Measurements from ENCODE around the gene CCDC85C.

DNA sequence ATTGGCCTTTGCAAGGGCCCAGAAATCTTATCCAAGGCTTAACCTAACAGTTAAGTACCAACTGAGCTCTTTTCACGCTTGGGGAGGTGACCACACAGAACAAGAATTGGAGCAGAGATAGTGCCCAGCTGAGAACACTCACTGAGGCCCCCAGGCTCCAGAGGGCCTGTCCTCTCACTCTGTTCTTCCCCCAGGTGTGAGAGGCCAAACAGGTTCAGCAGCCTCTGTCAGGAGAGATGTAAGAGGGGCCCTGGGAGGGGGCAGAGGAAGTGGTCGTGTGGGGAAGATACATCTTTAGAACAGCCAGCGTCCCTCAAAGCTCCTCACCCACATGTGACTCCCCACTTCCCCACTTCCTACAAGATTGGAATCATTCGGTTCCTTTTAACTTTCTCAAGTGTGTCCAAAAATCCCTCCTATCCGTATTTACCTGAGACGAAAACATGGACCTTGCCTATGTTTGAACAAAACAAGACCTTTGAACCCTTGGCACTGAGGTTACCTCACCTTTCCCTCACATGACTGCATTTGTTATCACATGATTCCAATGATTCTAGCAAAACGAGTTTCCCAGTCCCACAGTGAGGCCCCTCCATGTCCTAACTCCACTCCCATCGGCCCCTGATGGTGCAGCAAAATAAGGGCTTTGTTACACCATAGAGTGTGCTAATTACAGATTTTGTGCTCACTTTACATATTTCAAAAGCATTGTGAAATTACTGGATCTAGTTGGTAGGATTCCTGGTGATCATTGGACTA, 40.1 kb upstream of the PAPOLA start:
- RRBS: no CpG with 5 or more reads among the region's 8 CpGs

DNA sequence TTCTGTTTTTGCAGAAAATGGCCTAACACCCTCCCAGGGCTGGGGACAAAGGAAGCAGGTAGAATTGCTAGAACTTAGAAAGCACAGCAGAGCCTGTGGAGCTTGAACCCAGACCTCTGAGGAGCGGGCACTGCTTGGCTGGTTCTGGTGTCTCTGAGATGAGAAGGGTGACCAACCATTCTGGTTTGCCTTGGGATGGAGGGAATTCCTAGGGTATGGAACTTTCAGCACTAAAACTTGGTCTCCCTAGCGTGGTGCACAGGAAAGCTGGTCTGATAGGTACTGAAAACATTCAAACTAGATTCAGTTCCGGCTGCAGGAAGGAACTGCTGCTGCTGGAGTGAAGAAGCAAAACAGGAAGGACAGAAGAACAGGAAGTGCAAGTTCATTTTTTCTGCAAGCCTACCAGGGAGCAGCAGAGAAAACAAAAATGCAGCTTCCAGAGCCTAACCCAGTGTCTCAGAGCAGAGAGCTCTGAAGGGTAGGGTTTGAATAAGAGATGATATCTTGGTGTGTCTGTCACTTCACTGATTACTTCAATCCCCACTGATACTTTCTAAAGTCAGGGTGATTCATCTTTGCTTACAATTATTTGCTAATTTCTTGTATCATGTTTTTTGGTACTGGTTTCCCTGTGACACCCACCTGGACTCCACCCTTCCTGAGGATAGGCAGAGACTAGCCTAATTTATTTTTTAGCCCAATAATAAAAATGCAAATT, 165.1 kb downstream of the VRK1 start:
- RRBS: no CpG with 5 or more reads among the region's 3 CpGs

DNA sequence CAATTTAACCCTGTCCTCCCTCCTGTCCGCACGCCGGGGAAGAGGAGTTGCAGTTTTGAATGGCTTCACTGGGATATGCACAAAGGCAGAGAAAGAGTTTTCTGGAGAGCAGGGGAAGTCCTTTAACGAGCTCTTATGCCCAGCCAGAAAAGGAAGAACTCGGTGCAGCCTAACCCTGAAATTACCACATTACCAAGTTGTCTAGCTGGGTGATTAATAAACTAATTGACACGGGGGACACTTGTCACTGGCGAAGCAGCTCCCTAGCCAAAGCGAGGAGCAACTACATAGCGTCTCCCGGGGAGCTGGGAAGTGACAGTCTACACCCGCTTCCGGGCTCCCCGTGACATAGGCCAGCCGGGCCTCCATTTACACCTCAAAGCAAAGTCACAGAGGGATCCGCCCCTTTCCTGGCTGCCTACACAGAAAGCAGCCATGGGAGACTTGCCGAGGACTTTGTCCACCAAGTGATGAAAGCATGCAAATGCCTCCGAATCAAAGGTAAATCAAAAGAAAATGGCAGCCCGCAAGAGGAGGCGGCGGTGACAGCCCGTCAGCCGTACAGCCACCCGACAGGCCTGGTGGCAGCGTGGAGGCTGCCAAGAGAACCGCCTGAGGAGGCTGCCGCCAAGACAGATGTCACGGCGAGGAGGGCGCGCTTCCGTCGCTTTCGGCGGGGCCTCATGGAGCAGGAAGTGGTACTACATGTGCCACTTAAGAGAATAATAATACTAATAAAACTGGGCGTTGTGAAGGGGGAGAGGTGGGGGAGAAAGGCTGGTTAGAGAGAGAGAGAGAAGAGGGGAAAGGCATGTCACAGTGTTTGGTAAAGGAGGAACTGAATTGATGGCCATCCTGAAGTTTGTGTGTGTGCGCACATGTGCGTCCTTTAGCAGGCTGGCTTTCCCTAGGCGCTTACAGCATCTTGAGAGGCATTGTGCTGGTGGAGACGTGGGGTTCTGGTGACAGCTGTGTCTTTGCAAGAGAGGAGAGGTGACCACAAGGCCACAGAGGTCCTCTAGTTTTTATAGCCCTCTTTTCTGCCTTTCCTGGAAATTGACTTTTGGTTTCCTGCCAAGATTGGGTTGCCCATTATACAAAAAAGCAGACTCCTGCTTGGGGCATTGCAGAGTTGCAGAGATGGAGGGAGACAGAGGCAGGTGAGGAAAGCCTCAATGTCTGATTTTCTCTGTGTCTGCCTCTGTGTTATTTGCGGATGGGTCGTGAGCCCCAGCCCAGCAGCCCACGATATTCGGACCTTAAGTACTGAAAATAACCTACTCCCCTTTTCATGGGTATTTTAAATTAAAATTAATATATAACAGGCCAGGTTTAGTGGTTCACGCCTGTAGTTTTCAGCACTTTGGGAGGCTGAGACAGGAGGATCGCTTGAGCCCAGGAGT, 661.7 kb downstream of the VRK1 start:
- RRBS: 50% methylated on average over 2 of the region's 45 CpGs

- RRBS: no CpG with 5 or more reads among the region's 19 CpGs
Measured at GRCh38 chr14:97634841-97635382, 837.7 kb downstream of the VRK1 start.

GRCh38 chr14:97993727-97994267, 1196.6 kb downstream of the VRK1 start:
- RRBS: no CpG with 5 or more reads among the region's 3 CpGs

GRCh38 chr14:98167291-98167550, 1104.8 kb downstream of the BCL11B start:
- RRBS: no CpG with 5 or more reads among the region's 7 CpGs

GRCh38 chr14:98273169-98273611, 998.8 kb downstream of the BCL11B start:
- RRBS: no CpG with 5 or more reads among the region's 1 CpG

DNA sequence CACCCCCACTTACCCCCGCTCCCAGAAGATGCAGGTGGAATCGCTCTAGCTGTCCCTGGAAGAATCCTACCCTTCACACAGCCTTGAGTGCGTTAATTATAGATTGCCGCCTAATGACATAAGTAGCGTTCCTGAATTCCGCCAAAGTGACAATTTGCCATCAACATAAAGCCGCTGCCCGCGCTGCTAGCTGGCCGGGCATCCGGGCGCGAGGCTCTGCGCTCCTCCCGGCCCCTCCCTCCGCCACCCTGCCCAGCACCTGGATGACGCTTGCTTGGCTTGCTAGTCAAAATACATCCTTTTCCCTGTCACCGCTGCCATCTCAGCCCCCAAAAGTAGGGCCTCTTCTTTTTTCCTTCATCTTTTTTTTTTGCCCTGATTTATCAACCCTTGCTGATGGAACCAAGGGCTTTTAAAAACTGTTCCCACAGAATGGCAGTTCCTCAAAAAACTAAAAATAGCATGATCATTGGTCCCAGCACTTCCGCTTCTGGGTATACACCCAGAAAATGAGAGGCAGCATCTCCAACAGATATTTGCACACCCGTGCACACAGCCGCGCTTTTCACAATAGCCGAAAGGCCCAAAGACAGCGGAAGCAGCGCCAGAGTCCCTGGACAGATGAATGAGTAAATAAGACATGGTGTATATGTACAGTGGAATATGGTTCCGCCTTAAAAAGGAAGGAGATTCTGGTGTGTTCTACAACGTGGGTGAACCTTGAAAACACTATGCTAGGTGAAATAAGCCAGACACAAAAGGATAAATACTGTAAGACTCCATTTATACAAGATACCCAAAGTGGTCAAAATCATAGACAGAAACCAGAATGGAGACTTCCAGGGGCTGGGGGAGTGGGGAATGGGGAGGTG, 235.2 kb downstream of the BCL11B start:
- RRBS: no CpG with 5 or more reads among the region's 27 CpGs

- RRBS: no CpG with 5 or more reads among the region's 5 CpGs
Measured at GRCh38 chr14:99038273-99038807, 233.7 kb downstream of the BCL11B start.

GRCh38 chr14:99255423-99255846, 16.6 kb downstream of the BCL11B start:
- RRBS: no CpG with 5 or more reads among the region's 9 CpGs

DNA sequence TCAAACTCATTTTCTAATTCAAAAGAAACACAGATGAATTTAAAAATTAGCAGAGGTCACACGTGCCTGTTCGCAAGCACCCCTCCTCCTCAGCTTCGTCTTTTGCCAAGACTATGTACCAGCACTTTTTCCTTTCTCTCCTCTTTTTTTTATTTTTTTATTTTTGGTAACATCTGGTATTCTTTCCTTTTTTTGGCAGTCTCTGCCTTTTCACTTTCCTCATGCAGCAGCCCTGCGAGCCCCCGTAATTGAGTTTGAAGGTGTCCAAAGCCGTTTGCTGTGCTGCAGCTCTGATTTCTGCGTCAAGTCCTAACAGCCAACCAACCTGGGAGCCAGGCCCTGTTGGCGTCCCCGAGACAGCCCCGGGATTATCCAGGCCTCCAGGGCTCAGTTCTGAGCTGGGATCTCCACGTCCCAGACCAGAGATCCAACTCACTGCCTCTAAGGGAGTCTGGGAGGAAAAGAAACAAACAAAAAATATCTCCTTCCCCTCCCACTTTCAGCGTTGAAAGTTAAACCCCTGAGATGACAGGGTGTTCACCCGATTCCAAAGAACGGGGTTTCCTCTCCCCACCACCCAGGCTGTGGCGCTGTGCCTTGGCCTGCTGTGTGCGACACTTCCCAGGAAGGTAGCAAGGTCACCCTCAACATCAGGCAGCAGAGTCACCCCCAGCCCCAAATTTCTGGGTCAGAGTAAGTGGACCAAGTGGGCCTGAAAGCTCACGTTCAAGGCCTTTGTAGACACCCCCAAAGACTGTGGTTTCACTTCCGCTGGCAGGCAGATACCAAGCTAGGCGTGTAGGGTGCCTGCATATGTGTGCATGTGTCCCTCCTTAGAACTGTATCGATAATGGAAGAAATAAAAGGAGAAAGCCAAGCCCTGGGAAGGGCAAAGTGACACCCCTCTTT, 11.2 kb downstream of the BCL11B start:
- RRBS: no CpG with 5 or more reads among the region's 20 CpGs

GRCh38 chr14:99413118-99413466, 67.6 kb downstream of the SETD3 start:
- RRBS: no CpG with 5 or more reads among the region's 6 CpGs

GRCh38 chr14:99436120-99436900, 44.3 kb downstream of the SETD3 start:
- RRBS: no CpG with 5 or more reads among the region's 14 CpGs

GRCh38 chr14:99475174-99476130, 5.2 kb downstream of the SETD3 start:
- RRBS: no CpG with 5 or more reads among the region's 11 CpGs

DNA sequence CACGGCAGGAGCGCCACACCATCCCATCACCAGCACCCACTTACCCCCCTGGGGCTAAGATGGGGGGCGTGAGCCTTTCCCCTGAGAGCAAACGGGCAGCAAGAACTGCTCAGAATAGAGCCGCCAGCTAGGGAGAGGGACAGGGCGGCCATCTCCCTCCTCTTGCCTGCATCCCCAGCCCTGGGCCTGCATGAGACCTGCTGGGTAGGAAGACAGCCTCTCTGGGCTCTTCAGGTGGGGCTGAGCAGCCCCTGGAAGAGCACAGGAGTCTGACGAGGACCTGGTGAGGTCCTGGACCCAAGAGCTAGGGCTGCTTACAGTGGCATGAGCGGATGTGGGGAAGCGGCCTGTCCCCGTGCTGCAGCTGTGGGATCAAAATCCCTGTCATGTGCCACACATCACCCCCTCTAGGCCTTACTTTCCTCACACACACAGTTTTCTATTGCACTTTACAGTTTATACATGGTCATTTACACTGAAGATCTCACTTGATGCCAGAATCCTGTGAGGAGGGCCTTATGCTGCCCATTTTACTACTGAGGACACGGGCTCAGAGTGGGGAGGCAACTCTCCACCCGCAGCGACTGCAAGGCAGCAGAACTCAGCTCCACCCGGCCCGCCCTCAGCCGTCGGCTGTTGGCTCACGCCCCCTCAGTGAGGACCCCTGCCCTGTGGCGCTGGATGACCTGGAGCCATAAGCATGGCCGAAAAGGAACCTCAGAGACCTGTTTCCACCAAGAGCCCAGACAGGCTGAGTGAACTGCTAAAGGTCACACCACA, 32.5 kb downstream of the CCNK start:
- RRBS: no CpG with 5 or more reads among the region's 20 CpGs

- RRBS: no CpG with 5 or more reads among the region's 10 CpGs
Measured at GRCh38 chr14:99524106-99524433, 42.9 kb downstream of the CCNK start.

DNA sequence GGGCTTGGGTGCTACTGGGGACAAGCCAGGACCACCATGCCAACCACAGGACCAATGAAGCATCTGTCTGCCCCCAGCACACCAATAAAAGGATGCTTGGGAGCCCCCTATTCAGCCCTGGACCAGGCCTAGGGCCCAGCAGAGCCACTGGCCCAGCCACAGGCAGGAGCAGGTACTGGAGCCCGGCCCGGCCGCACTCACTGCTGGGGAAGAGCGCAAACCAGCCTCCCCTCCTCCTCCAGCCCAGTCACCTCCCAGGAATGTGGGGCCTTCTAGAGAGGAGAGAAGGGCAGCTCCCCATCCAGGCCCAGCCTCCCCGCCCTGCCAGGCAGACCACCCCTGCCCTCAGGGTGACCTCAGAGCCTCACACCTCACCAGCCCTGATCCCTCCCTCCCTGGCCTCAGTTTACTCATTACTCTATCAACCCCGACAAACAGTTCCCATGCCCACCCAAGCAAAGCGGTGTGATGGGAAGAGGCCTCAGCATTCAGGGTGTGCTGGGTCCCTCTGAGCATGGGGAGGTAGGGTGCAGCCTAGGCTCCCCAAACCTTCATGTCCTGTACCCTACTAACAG, 56.2 kb downstream of the CCNK start:
- RRBS: no CpG with 5 or more reads among the region's 7 CpGs

DNA sequence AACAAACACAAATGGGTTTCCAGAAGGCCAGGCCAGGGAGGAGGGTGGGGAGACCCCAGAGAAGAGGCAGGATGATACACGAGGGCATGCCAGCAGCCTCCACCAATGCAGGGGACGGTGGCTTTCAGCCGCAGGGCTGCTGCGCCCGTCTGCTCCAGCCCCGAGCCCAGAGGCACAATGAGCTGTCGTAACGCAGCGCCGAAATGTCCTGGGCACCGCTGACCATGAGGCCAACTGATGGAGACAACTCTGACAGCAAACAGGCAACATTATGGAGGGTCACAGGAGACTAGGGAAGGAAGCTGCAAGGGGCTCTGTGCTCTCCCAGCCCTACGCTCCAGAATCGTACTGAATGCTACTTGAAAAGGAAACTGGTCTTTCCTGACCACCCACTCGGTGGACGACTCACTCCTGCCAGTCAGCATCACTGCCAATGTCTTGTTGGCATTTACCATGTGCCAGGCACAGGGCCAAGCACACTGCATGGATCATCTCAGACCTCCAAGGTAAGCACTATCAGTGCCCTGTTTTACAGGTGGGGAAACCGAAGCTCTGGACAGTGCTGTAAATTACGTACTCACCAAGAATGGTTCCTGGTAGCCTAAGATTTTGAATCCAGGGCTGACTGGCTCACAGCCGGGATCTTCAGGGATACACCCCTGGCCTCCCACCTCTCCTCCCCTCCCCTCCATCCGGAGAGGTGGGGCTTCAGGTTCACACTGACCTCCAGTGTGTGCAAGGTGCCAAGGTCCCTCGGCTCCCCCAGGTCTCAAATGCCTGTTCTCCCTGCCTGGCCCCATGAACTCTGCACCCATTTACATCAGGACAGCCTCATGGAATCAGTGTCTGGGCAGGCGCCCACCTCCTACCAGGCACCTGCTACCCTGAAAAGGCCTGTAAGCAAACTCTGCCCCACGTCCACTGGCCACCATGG, 37.9 kb downstream of the CCDC85C start:
- RRBS: 67% methylated on average over 2 of the region's 22 CpGs

DNA sequence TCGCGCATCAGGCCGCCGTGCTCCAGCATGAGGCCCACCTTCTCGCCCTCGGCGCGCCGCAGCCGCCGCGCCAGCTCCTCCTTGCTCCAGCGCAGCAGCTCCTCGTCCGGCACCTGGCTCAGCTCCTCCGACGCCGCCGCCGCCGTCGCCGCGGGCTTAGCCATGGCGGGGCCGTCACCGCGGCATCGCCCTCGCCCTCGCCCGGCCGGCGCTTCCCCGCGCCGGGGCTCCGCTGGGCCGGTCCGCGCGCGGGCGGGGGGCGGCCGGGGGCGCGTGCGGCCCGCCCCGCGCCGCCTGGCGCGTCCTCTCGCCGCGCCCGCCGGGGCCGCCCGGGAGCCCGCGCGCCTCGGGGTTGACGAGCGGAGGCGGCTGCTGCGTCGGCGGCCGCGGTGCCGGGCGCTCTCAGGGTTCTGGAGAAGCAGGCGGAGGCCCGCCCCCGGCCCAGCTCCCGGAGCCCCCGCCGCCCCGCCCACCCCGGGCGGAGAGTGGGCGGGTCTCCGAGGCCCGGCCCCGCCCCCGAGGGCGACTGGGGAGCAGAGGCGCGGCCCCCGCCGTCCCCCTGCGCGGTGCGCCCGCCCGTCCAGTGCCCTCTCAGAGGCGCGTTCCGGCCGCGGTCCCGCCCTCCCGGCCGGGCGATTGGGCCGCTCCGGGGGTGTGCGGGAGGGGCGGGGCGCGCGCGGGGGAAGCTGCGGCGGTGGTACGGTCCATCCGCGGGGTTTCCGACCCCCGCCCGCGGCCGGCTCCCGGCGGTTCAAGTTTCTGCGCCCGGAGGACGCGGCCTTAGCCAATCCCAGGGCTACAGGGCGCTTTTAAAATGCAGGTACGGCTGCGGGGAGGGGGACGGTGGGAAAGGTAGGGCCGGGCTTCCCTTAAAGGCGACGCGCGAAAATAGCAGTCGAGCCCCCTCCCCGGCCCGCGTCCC, at the start of gene CCDC85C:
TSS of gene CCDC85C (minus strand) at position 412 of the 922 bp plus-strand sequence.
- RRBS: 12% methylated on average over 80 of the region's 146 CpGs

DNA sequence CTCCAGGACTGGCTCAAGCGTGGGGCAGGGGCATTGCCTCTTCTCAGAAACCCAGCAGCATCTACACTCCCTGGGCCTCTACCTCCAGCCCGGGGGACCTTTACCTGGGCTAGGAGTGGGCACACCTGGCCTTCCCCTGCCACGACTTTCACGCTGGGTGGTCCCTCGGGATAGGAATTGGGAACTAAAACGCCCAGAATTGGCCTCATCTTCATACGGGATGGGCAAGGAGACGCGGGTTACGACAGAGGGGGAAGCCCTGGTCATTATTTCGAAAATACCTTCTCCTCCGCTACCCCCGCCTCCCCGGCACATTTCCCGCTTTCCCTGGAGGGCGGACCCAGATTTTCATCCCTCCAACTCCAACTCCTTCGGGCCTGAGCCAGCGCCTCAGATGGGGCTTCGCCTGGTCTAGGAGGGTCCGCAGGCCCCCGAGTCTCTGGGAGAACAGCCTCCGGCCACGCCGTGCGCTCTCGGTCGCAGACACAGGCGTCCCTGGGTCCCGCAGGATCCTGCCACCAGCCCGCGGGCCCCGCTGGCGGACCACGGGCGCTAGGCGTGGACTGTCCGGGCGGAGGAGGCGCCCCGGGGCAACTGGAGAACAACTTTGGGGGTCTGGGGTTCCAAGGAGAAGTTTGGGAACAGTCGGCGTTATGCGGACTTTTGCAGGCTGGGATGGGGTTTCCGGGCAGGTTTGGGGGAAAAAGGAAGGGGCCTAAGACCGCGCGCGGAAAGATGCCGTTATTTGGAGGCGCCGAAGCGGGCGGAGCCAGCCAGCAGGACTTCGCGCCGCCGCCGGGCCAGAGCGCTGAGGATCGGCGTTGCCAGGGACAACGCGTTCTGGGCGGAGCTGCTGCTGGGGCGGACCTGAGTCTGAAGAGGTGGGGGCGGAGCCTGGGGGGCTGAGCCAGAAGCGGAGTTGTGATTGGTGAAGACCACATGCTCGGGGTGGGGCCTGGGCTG, 642 bp upstream of the CYP46A1 start:
- RRBS: 1% methylated on average over 14 of the region's 68 CpGs